Metastatic Pancreatic Carcinoma in the Ovary (tissue), 1 donor: ENCODE data around the gene CALML5.

- PRO-cap, result no peak
Observed at GRCh38 chr10:4131905-4132316, 346.9 kb upstream of the KLF6 start.

- PRO-cap, result no peak
Observed at GRCh38 chr10:4196840-4197034, 411.7 kb upstream of the KLF6 start.

GRCh38 chr10:4280520-4281086 lies 495.6 kb upstream of the KLF6 start:
- PRO-cap, result no peak

GRCh38 chr10:4770618-4771463 lies 55.2 kb upstream of the AKR1E2 start:
- PRO-cap, result no peak

GRCh38 chr10:4835574-4836209 lies 9.7 kb downstream of the AKR1E2 start:
- PRO-cap, result no peak

- PRO-cap, result no peak
Observed at GRCh38 chr10:5014923-5015515, 11.4 kb upstream of the AKR1C2 start.

- PRO-cap, result bidirectional peak, plus-strand start at chr10:5020523, minus-strand start at chr10:5020282
Observed at GRCh38 chr10:5020199-5020664, 16.6 kb upstream of the AKR1C2 start.

DNA sequence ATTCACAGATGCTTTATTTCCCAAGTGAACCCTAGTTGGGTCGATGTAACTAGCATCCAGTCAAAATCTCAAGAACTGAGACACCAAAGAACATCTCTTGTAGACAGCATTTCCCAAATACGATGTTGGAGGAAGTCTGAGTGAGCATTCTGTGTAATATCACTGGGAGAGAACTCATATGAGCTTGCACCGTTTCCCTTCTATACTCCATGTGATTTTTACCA lies 1.6 kb downstream of the AKR1C3 start:
- PRO-cap, result no peak

GRCh38 chr10:5147417-5147704 lies 37.6 kb downstream of the AKR1C8 start:
- PRO-cap, result no peak

DNA sequence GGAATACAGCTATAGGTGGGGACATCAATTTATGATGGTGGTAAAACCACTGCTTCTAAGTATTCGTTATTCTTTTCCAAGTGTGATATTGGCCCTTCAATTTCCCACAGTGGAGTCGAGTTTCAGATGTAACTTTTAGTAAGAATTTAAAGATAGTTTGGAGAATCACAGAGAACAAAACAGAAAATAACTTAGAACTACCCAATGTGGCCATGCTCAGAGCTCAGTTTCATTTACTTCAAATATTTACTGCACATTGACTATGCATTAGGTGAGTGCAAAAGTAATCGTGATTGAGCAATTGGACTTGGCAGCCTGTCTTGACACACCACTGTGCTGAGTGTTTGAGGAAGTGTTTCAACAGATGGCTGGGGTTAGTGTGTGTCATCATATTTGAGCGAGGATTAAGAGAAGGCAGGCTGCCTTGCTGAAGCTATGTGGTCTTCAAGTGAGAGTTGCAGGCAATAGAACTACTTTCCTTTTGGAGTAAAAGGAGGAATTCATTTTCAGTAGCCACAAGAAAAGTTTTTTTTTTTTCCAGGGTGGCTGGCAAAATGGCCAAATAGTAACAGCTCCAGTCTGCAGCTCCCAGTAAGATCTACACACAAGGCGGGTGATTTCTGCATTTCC lies 37.4 kb downstream of the AKR1C4 start:
- PRO-cap, result no peak

DNA sequence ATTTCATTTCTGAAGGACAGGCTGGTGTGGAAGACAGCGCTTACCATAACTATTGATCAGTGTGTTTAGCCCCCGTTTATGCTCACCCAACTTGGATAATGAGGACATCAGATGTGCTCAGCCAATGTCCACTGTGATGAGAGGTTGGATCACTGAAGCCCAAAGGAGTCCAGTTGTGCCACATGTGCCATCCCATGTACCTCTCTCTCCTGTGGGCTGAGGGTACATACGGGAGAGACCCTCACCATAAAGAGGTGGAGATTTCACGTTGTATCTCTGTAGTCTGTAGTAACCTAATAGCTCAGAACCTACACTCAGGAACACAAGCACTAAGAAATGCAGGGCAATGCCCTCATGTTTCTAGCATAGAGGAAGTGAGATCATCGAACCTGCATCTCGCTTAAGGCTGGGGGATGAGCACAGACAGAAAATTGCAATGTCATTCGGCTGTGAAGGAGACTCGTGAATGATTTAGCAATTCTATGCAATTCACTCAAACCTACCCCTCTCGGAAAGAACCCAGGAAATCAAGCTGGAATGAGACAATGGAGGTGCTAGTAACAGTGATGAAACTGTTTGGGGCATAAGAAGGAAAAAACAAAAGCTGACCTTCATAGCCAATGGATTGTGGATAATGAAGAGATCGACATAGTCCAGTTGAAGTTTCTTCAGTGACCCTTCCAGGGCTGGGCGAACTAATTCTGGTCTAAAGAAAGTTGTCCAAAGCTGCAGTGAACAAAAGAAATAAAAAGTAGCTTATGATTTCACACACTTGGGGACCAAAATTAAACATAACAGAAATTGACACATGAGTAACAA lies 80.4 kb upstream of the UCN3 start:
- PRO-cap, result unidirectional peak, plus-strand start at position 442 of the sequence

- PRO-cap, result no peak
Observed at GRCh38 chr10:5404309-5404653, 347 bp downstream of the TUBAL3 start.

- PRO-cap, result no peak
Observed at GRCh38 chr10:5458229-5458478, 41.2 kb downstream of the CALML5 start.

DNA sequence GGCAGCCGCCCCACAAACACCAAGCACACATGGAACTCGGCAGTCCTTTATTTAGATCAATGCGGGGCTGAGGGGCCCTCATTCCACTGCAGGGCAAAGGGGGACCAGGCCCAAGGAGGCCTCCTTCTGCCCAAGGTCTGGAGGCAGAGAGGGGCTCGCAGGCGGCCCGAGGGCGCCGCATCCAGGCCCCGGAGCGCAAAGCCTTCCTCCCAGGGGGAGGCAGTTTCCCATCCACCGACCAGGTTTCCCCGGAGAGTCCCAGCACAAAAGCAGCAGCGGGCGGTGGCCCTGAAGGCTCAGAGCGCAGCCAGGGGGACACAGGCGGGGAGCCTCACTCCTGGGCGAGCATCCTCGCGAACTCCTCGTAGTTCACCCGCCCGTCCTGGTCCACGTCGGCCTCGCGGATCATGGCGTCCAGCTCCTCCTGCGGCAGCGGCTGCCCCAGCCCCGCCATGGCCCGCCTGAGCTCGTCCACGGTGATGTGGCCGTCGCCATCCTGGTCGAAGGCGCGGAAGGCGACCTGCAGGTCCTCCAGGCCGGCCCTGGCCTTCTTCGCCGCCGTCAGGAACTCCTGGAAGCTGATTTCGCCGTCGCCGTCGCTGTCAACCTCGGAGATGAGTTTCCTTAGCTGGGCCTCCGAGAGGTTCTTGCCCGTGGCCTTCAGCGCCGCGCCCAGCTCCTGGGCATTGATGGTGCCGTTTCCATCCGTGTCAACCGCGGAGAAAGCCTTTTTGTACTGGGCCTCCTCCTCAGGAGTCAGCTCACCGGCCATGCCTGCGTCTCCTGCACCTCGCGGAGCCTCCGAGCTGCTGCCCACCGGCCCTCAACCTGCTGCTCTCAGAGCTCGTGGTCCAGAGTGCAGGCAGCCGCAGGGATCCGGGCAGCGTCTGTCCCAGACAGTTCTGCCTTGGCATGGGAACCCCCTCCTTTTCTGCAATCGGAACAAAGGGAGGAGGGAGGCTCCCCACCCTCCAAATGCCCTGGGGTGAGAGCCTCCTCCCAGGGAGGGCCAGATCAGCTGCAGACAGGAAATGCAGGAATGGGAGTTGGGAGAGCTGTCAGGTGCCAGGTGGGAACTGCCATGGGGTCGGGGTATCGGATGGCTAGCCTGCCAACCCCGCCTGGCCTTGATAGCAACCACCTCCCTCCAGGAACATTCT lies at the start of gene CALML5:
CALML5 (minus strand) TSS at position 904 of the 1,160 bp plus-strand sequence.
- PRO-cap, result no peak

GRCh38 chr10:5509450-5509950 lies 10.1 kb upstream of the CALML5 start:
- PRO-cap, result no peak

DNA sequence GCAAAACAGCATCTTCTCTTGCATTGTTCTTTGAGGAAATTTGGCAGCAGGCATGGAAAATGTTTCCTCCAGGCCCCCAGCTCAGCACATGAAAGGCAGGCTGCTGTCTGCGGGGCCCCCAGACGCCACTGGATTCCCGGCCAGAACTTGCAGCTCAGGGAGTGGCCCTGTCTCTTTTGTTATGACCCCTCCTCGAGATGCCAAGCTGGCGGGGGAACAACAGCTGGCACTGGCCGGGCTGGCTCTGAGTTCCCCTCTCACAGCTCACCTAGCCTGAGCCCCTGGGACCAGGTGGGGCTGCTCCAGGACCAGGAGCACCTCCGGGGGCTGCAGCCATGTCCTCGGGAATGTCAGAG lies 62.6 kb downstream of the CALML3 start:
- PRO-cap, result no peak

DNA sequence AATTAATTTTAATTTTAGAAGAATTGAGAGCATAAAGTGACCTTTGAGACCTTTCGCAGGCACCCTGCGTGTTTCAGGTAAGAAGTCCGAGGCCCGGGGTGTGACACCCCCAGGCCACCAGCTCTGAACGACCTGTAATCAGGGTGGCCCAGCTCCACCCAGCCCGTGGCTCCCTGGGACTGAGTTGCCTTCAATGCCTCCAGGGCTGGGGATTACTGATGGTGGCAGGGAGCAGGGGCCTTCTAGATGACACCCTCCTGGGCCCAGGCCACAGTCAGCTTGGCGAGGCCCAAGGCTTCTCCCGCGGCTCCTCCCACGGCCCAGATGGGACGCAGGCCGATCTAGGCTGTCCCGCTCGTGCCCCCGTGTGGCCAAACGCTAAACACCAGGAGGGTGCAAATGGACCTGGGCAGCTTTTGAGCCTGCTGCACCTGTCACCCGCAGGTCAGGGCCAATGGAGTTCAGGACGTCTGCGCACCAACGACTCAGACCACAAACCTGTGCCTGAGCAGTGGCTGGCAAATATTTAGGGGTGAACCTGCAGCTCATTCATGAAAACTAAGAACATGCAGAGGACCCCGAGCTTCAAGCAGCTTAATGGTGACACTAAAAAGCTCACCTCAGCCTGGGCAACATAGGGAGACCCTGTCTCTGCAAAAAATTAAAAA lies 43.3 kb downstream of the ASB13 start:
- PRO-cap, result no peak

GRCh38 chr10:5692270-5693528 lies 8.1 kb downstream of the TASOR2 start:
- PRO-cap, result no peak

- PRO-cap, result no peak
Observed at GRCh38 chr10:5756914-5757789, 56.1 kb downstream of the GDI2 start.

- PRO-cap, result no peak
Observed at GRCh38 chr10:5759962-5761015, 52.9 kb downstream of the GDI2 start.